HT1080 (cell line): Measurements from ENCODE around the genes SSUH2, MTMR14 and IL17RC.

GRCh38 chr3:6769663-6770450 is 91.1 kb upstream of the GRM7 start:
RAMPAGE:
- cytosol, long total RNA = no peak
- long total RNA = no peak
- nucleus, long total RNA = no peak

GRCh38 chr3:7309505-7310323 is 448.8 kb downstream of the GRM7 start:
RAMPAGE:
- cytosol, long total RNA = no peak
- long total RNA = no peak
- nucleus, long total RNA = no peak

DNA sequence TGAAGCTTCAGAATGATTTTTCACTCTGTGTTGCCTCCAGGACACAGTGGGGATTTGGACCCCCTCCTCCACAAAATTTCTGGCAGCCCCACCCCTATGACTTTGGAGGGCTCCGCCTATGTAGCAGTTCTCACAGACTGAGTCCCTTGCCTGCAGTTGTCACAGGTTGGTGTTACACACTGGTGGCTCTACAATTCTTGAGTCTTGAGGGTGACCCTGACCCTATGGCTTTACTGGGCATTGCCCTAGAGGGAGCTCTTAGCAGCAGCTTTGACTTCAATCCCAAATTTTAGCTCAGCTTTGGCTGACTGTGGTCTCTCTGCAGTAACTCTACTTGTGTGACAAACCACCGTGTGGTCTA is 644.2 kb downstream of the GRM7 start:
RAMPAGE:
- cytosol, long total RNA = no peak
- long total RNA = no peak
- nucleus, long total RNA = no peak

DNA sequence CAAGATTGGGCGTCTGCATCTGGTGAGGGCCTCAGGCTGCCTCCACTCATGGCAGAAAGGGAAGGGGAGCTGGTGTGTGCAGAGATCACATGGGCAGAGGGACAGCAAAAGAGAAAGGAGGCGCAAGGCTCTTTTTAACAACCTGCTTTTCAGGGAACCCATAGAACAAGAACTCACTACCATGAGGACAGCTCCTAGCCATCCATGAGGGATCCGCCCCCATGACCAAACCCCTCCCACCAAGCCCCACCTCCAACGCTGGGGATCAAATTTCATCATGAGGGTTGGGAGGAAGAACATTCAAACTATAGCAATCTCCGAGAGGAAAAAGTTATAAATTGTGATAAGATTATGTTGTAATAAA is 84.7 kb upstream of the LMCD1 start:
RAMPAGE:
- cytosol, long total RNA = no peak
- long total RNA = no peak
- nucleus, long total RNA = no peak

GRCh38 chr3:8436541-8437012 is 65.0 kb upstream of the LMCD1 start:
RAMPAGE:
- cytosol, long total RNA = no peak
- long total RNA = no peak
- nucleus, long total RNA = no peak

RAMPAGE:
- cytosol, long total RNA = no peak
- long total RNA = no peak
- nucleus, long total RNA = no peak
These were observed 2.6 kb downstream of the LMCD1 start for GRCh38 chr3:8503899-8504990.

DNA sequence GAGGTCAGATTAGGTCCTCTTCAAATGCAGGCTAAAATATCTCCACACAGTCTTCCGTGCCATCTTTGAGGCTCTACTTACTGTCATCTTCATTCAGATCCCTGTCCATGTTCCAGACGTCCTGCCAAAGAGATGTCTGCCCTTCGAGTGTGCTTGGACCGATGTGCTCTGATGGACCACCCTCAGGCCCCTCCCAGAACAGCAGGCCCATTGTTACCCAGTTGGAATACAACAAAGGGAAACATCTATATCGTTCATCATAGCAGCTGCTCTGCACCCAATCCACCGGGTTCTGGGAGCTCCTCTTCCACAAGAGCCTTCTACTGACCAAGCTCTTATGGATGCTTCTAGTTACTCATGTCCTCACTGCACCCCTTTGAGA is at the start of gene SSUH2:
SSUH2 (minus strand) TSS at position 149 of the 382 bp plus-strand sequence.
RAMPAGE:
- cytosol, long total RNA = no peak
- long total RNA = no peak
- nucleus, long total RNA = no peak

GRCh38 chr3:8677285-8678101 is 32.9 kb upstream of the SSUH2 start:
RAMPAGE:
- cytosol, long total RNA = no peak
- long total RNA = no peak
- nucleus, long total RNA = no peak

DNA sequence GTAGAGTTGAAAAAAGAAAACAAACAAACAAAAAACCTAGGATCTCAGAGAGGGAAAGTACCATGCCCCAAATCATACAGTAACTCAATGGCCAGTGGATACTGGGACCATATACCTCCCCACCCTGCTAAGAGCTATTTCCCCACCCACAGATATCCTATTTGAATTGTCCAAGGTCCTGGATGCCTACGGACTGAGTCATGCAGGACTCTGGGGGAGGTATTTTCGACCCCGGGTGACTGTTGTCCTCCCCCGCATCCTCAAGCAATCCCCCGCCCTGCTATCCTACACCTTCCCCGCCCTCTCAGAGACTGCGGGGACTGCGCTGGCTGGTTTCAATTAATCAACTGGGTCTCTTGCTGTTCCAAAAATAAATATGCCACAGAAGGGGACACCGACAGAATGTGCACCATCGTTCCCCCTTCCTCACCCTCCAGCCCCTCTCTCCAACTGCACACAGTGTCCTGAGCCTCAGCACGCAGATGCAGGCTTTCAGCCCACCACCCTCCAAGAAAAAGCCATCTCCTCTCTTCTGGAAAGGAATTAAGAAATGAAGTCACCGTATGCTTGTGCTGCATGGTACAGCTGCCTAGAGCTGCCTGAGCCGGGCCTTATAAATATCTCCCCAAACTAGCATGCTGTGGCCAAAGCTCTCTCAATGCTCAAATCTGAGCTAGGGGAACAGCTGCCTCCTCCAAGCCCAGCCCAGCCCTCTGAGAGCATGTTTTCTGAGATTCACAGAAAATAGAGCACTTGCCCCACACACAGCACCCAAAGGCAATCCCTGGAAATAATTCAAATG is 8.1 kb downstream of the CAV3 start:
RAMPAGE:
- cytosol, long total RNA = no peak
- long total RNA = no peak
- nucleus, long total RNA = no peak

DNA sequence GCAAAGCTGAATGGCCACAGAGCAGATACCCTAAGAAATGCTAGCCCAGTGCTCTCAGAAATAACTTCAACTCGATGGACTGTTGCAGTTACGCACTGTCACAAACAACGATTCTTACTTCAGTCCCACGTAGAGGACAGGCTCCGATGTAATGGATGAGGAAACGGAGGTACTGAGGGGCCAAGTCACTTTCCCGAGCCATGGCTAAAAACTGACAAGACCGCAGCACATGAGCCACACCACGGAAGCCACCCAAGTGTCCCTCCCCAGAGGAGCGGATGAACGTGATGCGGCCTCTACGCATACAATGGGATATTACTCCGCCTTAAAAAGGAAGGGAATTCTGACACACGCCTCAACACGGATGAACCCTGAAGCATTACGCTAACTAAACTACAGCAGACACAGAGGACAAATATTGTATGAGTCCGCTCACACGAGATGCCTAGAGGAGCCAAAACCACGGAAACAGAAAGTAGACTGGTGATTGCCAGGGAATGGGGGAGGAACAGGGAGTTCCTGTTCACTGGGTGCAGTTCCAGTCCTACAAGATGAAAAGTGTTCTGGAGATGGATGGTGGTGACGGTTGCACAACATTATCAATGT is 32.8 kb downstream of the SRGAP3 start:
RAMPAGE:
- cytosol, long total RNA = no peak
- long total RNA = no peak
- nucleus, long total RNA = no peak

DNA sequence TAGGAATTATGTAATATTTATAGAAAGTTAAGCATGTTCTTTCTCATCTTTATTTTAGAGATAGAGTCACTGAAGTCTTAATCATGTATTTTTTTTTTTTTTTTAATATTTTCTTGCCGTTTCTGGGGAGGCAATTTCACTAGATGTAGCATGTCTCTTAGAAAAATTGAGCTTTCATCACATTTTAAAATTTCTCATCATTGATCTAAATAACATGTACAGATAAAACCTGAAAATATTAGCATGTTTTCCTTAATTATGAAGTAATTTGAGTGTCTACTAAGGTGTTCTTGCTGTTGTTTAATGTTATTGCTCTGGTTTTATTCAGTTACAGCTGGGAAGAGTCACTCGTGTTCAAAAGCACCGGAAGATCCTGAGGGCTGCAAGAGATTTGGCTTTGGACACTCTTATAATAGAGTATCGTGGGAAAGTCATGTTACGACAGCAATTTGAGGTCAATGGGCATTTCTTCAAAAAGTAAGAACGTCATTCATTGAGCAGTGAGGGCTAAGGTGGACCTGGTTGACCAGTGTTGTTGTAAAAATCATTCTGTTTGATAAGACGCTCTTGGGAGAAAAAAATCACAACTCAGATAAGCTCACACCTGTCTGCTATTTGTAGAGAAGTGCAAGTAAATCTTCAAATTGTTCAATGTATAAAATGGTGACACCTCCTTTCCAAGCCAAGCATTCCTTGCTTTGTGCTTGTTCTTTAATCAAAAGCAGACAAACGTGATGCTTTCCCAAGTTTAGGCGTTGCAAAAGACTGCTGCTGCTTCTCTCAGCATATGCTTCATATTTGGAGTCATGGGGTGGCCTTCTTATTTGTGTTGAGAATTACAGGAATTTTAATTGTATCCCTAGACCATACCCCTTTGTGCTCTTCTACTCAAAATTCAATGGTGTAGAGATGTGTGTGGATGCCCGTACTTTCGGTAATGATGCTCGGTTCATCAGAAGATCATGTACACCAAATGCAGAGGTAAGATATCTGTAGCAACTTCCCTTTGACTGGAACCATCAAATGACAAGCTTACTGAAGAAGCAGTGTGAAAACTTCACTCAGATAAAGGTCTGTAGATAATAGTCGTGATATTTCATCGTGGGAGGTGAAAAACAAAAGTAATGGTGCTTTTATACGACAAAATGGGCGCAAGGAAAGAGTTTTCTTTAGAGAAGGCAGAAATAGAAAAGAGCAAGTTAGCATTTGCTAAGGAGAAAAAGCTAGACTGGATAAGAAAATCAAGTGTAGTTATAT is 44.3 kb downstream of the SETD5 start:
RAMPAGE:
- cytosol, long total RNA = no peak
- long total RNA = no peak
- nucleus, long total RNA = no peak

DNA sequence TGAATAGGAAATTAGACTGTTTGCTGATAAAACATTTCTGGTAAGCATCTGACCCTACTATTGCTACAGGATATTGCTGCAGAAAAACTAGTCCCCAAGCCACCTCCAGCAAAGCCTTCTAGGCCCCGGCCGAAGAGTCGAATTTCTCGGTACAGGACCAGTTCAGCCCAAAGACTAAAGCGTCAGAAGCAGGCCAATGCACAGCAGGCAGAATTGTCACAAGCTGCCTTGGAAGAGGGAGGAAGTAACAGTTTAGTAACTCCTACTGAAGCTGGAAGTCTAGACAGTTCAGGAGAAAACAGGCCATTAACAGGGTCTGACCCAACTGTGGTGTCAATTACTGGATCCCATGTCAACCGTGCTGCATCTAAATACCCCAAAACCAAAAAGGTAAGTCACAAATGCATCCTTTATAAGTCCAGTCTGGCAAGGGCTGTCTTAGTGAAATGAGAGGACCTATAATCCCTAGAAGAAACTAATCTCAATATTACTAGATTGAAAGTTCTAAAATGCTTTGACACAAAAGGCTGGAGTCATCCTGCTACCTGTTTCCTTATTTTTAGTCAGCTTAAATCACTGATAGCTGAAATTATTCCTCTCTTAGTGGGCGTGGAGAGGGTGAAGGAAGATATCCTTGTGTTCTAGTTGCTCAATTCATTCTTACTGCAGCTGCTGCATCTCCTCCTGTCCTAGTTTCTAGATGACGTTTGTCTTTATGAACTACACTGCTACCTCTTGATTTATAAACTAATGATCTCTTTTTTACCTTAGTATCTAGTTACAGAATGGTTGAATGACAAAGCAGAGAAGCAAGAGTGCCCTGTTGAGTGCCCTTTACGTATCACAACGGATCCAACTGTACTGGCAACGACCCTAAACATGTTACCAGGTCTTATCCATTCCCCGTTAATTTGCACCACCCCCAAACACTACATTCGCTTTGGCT is 50.5 kb downstream of the SETD5 start:
RAMPAGE:
- cytosol, long total RNA = no peak
- long total RNA = no peak
- nucleus, long total RNA = no peak

DNA sequence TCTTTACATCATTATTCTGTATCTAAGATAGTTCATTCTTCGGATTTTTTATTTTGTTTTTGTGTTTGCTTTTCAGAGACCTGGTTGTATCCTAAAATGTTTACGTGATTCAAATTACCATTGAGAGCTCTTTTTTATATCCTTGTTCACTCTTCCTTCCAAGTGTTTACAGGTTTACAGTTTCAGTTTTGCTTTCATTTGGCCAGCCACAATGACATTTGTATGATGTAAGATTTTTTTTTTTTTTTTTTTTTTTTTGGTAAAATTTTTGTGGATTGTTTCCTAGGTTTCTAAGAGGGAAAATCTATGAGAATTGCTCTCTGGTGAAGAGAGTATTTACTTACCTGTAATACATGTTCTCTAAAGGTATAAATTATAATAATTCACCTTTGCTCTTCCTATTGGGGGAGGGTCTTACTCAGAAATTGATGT is 55.0 kb downstream of the SETD5 start:
RAMPAGE:
- cytosol, long total RNA = no peak
- long total RNA = no peak
- nucleus, long total RNA = no peak

RAMPAGE:
- cytosol, long total RNA = no peak
- long total RNA = no peak
- nucleus, long total RNA = no peak
These were observed at the start of gene MTMR14 for GRCh38 chr3:9649107-9649815. MTMR14 (plus strand) TSS chr3:9649505.

DNA sequence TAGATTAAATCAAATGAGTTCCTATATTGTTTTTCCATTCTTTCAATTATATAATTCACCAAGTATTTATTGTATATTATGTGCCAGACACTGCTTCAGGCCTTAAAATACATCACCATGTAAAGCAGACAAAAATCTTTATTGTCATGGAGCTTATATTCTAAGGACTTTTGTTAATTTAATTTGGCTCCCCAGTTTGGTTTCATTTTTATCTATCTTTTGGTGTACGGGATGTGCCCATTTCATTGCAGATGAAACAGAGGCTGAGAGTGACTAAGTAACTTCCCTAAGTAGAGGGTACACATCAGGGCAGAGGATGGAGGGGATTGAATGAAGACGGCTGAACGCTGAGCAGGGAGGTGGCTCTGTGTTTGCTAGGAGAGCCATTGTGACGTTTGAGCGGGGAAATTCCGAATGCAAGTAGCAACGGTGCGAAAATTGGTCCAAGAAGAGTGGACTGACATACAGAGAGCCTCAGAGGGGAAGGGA is 13.4 kb downstream of the MTMR14 start:
RAMPAGE:
- cytosol, long total RNA = no peak
- long total RNA = no peak
- nucleus, long total RNA = no peak

DNA sequence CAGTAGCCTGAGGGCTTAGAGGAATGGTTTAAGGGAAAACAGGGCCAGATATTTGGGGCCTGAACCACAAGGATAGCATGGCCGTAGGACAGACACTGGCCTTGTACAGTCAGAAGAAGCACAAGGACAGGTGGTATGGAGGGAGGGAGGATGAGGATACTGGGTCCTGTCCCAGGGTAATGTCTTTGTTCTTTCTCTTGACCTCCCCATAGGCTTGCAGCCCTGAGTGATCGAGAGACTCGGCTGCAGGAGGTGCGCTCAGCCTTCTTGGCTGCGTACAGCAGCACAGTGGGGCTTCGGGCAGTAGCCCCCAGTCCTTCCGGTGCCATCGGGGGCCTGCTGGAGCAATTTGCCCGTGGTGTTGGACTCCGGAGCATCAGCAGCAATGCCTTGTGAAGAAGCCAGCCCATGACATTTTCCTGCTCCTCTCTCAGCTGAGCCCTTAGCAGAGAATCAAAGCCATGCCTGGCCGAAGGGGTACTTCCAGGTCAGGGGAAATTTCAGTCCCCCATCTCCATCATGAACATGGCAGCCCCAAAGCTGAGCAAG is 2.0 kb upstream of the CPNE9 start:
RAMPAGE:
- cytosol, long total RNA = no peak
- long total RNA = no peak
- nucleus, long total RNA = no peak

RAMPAGE:
- cytosol, long total RNA = no peak
- long total RNA = no peak
- nucleus, long total RNA = no peak
These were observed 2.7 kb downstream of the BRPF1 start for GRCh38 chr3:9734022-9734774.

RAMPAGE:
- cytosol, long total RNA = no peak
- long total RNA = no peak
- nucleus, long total RNA = no peak
These were observed 904 bp upstream of the TTLL3 start for GRCh38 chr3:9809147-9809569.

DNA sequence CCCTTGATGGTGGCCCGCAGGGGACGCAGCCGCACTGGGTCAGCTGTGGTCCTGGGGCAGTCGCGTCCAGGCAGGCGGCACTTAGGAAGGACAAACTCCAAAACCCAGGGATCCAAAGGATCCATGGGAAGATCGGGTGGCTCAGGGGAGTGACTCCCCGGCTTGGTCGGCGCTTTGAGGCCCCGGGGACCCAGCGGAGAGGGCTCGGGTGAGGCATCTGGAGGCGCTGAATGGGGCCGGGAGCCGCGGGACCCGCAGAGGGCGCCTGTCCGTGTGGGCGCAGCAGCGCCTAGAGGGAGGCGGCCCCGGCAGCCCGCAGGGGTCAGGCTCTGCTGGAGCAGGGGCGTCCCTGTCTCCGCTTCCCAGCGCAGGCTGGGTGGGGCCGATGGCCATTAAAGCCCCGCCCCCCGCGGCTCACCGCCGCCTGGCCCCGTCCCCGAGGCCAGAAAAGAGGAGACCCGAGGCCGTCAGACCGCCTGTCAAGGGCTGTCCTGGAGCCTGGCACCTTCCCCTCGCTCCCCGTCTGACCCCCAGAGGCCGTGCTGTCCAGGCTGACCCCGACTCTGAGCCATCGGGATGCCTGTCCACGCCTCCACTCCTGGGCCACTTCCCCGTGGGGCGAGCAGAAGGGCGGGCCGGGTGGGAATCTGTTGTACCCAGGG is 17.4 kb downstream of the CIDEC start:
RAMPAGE:
- cytosol, long total RNA = no peak
- long total RNA = no peak
- nucleus, long total RNA = no peak

RAMPAGE:
- cytosol, long total RNA = no peak
- long total RNA = no peak
- nucleus, long total RNA = no peak
These were observed at the start of gene IL17RC for GRCh38 chr3:9916827-9917751. IL17RC (plus strand) TSS chr3:9917098.